ENCODE results near the gene TMCC3.

GRCh38 chr12:92832284-92833075 lies 96.6 kb downstream of the EEA1 start:
- PRO-cap, result no peak
- RAMPAGE, long total RNA, 5 experiments, result start-site peak on the minus strand in 2 of 5 experiments, at chr12:92832523-92832959 at its widest, 12 to 45 reads per replicate
- RRBS, result no CpG with 5 or more reads among the region's 2 CpGs

- PRO-cap, result no peak
- RAMPAGE, long total RNA, 5 experiments, result start-site peak on the minus strand in 1 of 5 experiments, at chr12:92852181-92852292 at its widest, 24 reads per replicate
- RRBS, result no CpG with 5 or more reads among the region's 3 CpGs
These were observed 77.0 kb downstream of the EEA1 start for GRCh38 chr12:92852061-92852450.

DNA sequence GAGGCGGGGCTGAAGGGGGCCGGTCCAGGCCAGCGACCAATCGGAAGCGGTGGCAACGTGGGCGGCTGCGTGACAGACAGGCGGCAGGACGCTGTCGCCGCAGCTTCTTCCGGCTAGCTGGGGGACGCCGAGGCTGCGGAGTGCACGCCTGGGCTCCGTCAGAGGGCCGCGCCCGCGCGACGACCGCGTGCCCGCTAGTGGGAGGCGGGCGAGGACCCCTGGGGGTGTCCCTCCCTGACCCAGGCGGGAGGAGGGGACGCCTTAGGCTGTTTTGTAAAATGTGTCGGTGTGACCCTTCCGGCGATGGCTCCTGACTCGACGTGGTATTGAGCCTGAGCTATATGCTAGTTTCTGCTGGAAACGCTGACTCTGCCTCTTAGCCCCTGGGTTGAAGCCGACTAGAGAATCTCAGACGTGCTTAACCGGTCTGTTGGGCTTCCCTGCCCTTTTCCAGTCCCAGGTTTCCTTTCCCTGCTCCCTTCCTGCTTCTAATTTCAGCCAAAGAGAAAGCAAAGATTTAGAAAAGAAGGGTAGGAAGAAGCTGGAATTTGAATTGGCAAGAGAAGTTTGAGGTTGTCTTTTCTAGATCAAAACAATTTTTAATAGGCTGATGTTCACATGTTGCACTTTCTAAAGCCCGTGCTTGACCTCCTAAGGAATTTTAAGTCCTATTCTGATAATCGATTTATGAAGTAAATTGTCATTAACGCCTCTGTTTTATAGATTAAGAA lies 472 bp upstream of the EEA1 start:
- PRO-cap, result bidirectional peak, plus-strand start at position 116 of the sequence, minus-strand start outside the sequence; bidirectional peak, plus-strand start at position 520 of the sequence, minus-strand start at position 328 of the sequence
- RAMPAGE, long total RNA, 5 experiments, result no peak in any of the 5 experiments
- RRBS, result 1% methylated on average over 17 of the region's 43 CpGs

DNA sequence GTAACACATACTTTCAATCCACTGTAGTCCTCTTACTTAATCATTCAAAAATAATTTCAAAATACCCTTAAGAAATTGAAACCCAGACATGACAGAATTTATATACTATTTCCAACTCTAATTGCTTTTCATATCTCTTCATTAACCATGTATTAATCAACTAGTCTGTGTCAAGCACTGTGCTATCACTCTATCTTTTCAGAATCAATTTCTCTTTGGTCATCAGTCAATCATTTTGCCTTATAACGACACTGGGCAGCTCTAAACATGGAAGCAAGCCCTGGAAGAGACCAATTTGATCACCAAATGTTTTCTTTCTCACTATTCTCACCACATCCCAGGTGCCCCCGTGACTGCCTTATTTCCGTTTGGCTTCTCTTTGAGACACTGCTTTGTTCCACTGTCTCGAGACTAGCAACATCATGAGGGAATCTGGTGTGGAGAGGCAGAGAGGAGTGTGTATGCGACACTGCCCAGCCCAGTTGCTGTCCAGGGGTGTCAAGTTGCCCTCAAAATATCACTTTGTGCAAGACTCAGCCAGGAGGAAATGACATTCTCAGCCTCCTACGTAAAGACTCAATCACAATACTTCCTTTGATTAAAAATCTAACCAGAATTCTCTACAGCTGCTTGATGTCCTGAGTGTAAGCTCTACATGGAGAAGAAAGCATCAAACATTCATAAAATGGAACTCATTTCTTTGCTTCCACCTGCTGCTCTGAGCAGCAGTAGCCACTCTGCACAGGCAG lies 48.1 kb upstream of the EEA1 start:
- PRO-cap, result no peak
- RAMPAGE, long total RNA, 5 experiments, result no peak in any of the 5 experiments
- RRBS, result no CpG with 5 or more reads among the region's 6 CpGs

DNA sequence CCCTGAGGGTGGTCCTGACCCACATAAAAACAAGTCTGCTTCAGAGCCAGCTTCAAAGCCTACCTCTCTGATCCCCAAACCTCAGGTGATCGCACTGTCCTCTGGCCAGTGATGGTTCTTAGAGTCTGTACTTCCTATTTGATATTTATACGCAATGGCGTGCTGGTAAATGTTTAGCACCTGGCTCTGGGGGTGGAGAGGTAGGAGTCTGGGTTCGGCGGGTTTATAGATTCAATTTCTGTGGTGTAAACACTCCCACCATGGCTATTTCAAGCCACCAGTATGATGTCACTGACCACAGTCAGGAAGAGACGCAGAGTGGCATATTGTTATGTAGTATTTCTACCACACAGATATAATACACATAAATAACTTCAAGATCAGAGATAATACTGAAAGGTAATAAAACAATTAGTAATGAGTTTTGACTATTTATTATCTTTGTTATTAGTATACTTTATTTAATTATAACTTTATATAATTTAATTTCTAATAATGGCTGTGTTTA lies 166.3 kb upstream of the EEA1 start:
- PRO-cap, result no peak
- RAMPAGE, long total RNA, 5 experiments, result no peak in any of the 5 experiments
- RRBS, result no CpG with 5 or more reads among the region's 6 CpGs

- PRO-cap, result unidirectional peak, minus-strand start at chr12:93376555; unidirectional peak, minus-strand start at chr12:93376597
- RAMPAGE, long total RNA, 5 experiments, result no peak in any of the 5 experiments
- RRBS, result no CpG with 5 or more reads among the region's 12 CpGs
These were observed 1.1 kb upstream of the NUDT4 start for GRCh38 chr12:93376276-93377389.

DNA sequence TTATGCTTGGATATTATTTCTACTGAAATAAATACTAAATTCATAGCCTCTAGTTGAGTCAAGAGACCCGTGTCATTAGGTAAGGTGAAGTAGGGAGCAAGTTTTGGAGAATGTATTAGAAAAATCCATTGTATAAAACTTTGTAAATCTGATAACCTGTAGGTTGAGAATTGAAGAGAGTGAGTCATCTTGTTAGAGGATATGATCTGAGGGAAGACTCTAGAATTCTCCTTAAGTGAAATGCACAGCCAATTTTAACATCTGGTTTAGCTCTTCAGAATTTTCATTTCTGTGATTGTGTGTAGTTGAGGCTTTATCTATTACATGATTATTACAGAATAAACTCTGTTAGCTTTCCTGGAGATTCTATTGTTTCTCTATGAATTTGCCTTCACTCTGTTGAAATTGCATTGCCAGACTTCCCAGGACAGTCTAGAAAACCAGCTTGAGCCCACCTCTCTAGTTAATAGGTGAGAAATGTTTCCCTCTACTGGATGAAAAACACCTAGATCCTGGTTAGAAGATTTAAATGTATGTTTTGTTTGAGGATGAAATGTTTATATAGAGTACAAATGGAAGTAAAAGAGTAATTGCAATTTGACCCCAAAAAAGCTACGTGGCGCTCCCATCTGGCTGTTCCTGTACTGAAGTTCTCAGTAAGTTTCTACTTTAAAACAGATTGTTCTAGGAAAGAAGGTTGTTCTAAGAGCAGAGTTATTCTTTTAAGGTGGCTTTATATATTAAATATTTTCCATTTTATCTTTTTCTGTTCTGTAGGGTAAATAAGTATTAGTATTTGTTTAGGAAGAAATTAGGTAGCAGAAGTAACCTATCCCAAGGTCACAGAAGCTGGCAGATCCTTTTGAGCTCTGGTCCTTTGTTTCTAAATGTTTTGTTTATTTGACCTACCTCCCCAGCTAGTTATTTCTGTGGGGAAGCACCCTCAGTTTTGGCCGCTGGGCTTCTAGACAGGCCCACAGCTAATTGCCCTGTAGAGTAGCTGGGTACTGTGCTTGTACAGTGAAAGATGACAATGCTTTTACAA lies 3.0 kb downstream of the NUDT4 start:
- PRO-cap, result unidirectional peak, minus-strand start at position 646 of the sequence
- RAMPAGE, long total RNA, 5 experiments, result start-site peak on the plus strand in 1 of 5 experiments, centred at position 929 of the sequence, 7 reads per replicate
- RRBS, result no CpG with 5 or more reads among the region's 4 CpGs

GRCh38 chr12:93440279-93440871 lies 1.4 kb downstream of the UBE2N start:
- PRO-cap, result no peak
- RAMPAGE, long total RNA, 5 experiments, result no peak in any of the 5 experiments
- RRBS, result no CpG with 5 or more reads among the region's 11 CpGs

DNA sequence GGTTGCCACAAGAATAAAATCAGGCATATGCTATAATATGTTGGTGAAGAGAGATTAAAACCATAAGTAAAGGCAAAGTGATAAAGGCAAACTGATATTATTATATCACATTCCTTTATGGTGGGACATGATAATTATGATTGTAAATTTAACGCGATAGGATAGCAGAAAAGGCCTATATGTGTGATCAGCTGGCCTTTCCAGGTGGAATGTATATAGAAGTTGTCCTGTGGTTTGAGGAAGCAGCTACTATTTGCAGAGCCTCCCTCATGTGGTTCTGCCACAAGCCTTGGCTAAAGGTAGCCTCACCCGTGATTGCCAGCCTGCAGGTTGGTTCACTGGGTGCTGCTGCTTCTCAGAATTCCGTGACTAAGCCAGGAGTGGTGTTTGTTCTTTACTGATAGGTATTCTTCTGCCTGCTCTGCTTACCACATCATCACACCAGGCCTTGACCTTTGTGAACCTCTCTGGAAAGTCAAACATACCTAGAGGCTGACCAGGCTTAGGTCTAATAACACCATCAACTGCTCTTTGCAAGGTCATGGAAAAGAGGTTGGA lies 8.8 kb upstream of the SOCS2 start:
- PRO-cap, result no peak
- RAMPAGE, long total RNA, 5 experiments, result no peak in any of the 5 experiments
- RRBS, result no CpG with 5 or more reads among the region's 4 CpGs

- PRO-cap, result bidirectional peak, plus-strand start at chr12:93571050, minus-strand start at chr12:93570829; bidirectional peak, plus-strand start at chr12:93571289, minus-strand start at chr12:93571420
- RAMPAGE, long total RNA, 5 experiments, result start-site peak on the plus strand in 2 of 5 experiments, at chr12:93570971-93571298 at its widest, 6 to 35 reads per replicate; start-site peak on the minus strand in 2 of 5 experiments, at chr12:93570828-93570977 at its widest, 8 to 35 reads per replicate
- RRBS, result 1% methylated on average over 28 of the region's 85 CpGs
These were observed 1.6 kb upstream of the SOCS2 start for GRCh38 chr12:93570697-93571377.

- PRO-cap, result no peak
- RAMPAGE, long total RNA, 5 experiments, result no peak in any of the 5 experiments
- RRBS, result no CpG with 5 or more reads among the region's 4 CpGs
These were observed 3.1 kb downstream of the SOCS2 start for GRCh38 chr12:93575306-93576167.

DNA sequence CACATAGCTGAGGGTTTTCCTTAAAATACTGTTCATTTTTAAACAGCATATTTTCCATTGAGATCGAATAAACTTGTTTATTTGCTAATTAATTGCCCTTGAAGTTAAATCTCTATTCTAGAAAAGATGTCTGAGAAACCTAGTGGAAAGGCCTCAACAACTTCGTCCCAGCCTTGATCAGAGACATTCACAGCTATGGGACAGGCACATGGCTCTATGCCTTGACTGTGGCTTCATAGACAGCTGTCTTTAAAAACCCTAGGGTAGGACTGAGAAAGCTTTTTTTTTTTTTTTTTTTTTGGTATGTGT lies 20.1 kb downstream of the SOCS2 start:
- PRO-cap, result no peak
- RAMPAGE, long total RNA, 5 experiments, result no peak in any of the 5 experiments
- RRBS, result no CpG with 5 or more reads among the region's 2 CpGs

DNA sequence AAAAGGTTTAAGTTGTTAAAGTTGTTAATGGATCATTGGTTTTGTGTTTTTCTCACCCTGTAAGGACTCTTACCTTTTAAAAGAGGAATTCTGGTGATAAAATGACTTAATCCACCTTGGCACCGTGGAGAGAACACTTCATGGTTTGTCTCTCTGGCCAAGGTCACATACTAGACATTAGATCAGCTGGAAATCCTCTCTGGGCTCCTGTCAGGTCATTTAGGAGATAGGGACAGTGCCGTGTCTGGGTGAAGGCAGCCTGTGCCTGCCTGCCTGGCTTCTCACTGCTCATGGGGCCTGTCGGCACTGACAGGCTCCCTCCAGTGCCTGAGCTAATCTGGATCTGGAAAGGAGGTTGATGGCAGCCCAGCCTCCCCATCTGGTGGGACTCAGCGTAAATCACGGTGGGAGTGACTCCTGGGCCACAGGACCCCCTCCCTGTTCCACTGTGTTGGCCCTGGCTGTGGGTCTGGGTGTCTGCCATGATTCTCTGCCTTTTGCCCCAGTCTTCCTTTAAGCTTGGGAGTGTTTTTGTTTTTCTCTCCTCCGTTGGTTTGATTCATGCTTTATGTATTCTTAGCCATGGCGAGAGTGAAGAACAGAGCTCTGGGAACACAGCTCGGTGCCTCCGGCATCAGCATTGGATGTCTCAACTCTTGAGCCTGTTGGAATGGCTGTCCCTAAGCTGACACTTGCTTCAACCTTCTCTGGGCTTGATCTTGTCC lies 5.8 kb downstream of the CRADD start:
- PRO-cap, result no peak
- RAMPAGE, long total RNA, 5 experiments, result start-site peak on the plus strand in 1 of 5 experiments, centred at position 590 of the sequence, 8 reads per replicate
- RRBS, result no CpG with 5 or more reads among the region's 9 CpGs

DNA sequence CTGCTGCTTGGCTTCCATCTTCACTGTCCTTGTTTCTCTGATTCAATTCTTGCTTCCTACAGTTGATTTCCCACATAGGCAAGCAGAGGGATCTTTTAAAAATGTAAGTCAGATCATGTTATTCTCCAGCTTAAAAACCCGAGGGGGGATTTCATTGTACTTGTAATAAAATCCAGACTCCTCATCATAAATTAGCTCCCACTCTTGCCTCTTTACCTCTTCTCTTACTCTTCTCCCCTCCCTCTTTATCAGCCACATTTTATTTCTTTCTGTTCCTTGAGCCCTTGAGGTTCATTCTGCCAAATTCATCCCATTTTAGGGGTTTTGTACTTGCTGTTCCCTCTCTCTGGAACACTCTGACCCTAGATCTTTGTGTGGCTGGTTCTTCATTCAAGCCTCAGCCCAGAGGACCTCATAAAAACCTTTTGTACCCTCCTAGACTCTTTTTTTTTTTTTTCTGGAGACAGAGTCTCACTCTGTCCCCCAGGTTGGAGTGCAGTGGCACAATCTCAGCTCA lies 34.2 kb downstream of the CRADD start:
- PRO-cap, result no peak
- RAMPAGE, long total RNA, 5 experiments, result no peak in any of the 5 experiments
- RRBS, result no CpG with 5 or more reads among the region's 1 CpG

DNA sequence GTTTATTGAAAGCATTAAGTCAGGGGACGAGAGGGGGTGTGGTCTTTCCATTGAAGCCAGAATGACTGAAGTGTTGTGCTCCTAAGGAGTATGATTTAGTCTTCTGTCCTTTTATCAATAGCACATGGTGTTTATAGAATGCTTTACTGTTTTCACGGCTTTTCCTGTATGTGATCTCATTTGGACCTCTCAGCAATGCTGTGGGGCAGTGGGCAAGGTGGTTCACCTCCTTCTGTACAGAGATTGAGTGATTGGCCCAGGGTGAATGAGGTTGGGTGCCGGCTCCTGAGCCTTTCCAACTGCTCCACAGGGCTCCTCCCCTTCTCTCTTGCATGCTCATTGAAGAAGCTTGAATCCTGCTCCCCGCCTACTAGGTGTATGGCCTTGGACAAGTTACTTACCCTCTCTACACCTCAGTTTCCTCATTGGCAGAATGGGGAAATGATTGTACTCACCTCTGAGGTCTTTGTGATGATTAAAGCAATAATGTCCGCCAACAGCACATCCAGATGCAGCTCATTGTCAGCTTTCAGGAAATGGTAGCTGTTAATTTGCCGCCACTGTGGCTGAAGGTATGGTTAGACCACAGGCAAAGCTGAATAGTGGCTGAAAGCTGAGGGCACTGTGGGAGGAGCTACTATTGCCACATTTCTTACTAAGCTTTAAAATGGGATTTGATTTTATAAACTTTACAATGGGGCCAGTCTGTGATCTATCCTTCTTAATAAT lies 174.0 kb downstream of the CRADD start:
- PRO-cap, result no peak
- RAMPAGE, long total RNA, 5 experiments, result no peak in any of the 5 experiments
- RRBS, result no CpG with 5 or more reads among the region's 6 CpGs

DNA sequence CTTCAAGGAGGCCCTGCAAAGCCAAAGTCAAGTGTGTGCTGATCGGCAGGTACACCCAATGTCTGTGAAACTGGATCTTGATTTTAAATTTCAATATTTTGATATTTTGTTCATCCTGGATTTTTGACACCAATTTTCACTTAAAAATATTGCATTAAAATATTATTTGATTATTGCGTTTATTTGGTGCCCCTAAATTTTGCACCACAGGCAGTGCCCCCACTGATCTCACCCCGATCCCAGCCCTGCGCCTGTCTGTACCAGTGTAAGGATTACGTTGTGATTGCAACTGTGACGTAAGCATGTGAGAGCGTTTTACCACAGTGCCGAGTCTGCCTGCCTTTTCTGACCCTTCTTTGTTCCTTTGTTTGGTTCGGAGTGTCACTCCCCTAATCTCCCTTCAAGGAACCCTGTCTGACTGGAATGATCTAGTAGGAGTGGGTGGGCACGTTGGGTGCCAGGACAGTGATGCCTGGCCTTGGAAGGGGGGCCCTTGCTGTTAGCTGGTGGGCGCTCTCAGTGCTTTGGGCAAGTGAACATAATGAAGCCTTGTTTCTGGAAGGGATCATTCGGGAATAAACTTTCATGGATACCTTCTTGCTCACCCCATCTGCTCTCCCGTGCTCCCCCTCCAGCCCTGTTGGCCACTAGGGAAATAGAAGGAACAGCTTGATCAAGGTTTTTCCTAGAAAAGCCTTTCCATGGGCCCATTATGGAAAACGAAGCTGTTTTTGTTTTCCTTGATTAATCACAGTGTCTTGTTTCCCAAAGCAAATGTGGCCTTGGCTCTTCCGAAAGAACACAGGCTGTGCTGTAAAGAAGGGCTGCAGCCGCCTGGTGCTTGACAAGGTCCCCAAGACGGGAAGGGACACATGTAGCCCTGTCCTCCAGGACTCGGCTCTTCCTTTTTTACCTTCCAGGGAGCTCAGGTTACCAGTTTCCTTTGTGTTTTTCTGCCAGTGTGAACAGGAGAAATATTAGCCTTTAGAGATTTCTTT lies 215.3 kb downstream of the CRADD start:
- PRO-cap, result no peak
- RAMPAGE, long total RNA, 5 experiments, result no peak in any of the 5 experiments
- RRBS, result no CpG with 5 or more reads among the region's 18 CpGs

DNA sequence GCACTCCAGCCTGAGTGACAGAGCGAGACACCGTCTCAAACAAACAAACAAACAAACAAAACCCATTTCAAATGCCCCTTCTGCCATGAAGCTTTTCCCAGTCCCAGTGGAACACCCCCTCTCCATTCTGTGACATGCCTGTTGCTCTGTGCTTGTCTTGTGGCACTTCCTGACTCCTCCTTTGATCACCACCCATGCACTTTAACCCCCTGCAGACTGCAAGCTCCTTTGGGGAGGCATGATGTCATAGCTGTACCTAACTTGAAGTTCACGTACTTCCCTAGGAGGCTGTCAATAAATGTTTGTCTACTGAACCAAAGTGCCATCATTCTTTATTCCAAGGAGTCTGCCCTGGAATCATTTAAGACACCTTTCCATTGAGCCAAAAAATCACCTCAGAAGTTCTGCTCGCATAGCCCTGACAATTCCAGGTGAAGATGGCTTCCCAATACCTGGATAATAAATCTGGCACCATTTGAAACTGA lies 64.7 kb downstream of the TMCC3 start:
- PRO-cap, result no peak
- RAMPAGE, long total RNA, 5 experiments, result no peak in any of the 5 experiments
- RRBS, result no CpG with 5 or more reads among the region's 4 CpGs

- PRO-cap, result no peak
- RAMPAGE, long total RNA, 5 experiments, result no peak in any of the 5 experiments
- RRBS, result no CpG with 5 or more reads among the region's 5 CpGs
These were observed 63.4 kb downstream of the TMCC3 start for GRCh38 chr12:94586973-94587401.

DNA sequence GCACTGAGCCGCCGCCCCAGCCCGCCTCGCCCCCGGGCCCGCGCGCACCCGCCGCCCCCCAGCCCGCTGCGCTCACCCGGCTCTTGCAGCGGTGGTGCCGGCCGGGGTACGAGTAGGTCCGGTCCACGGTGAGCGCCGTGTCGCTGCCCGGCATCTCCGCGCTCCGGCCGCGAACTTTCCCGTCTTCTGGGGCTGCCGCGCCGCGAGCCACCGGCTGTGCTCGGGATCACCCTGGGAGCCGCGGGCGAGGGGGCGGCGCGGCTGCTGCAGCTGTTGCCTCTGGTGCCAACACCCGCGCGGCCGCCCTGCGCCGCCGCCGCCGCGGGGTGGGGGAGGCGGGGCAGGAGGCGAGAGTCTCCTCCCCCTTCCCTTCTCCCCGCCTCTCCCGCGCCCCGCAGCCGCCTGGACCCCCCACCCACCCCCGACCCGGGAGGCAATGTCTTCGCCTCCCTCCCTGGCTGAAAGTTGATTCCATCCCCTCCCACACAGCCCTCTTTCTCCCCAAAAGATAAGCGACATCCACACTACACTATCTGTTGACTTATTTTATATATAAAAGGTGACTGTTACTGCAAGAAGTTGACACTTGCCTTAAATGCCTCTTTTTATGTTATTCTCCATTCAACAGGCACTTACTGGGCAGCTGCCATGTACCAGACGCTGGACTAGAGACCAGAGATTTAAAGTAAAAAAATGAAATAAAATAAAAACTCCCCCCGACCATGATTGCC lies at the start of gene TMCC3:
TMCC3 (minus strand) TSS at position 281 of the 731 bp plus-strand sequence.
- PRO-cap, result unidirectional peak, minus-strand start at position 178 of the sequence; unidirectional peak, minus-strand start at position 281 of the sequence
- RAMPAGE, long total RNA, 5 experiments, result start-site peak on the minus strand in 3 of 5 experiments, centred at positions 241 to 255 of the sequence, 19 to 29 reads per replicate
- RRBS, result 2% methylated on average over 22 of the region's 64 CpGs

- PRO-cap, result no peak
- RAMPAGE, long total RNA, 5 experiments, result no peak in any of the 5 experiments
- RRBS, result no CpG with 5 or more reads among the region's 5 CpGs
These were observed 23.3 kb upstream of the TMCC3 start for GRCh38 chr12:94673653-94674141.